MCF 10A (cell line): Measurements from ENCODE around the genes ICE1 and SEMA5A.

DNA sequence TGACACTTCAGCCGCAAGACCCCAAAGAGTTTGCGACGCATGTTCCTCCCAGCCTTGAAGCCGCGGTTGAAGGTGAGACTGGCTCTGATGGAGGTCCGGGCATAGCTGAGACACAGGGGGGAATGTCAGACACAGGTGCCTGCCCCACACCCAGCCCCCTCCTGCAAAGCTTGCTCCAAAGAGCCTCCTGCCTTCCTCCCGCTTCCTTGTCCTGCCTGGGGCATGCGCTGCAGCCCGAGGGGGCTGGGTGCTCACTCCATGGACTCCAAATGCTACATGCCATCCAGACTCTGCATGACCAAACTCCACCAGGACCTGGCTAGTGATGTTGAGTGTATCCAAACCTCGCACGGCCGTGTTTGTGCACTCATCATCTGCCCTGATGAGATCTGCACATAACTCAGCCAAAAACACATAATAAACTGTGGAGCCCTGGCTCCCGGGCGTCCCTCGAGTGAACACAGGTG lies 34.3 kb downstream of the TERT start:
- PRO-cap = no peak
- RRBS = no CpG with 5 or more reads among the region's 15 CpGs

- PRO-cap = no peak
- RRBS = no CpG with 5 or more reads among the region's 33 CpGs
These were observed 32.1 kb upstream of the SLC6A3 start for GRCh38 chr5:1477070-1477983.

GRCh38 chr5:1488665-1489356 lies 34.9 kb downstream of the LPCAT1 start:
- PRO-cap = no peak
- RRBS = no CpG with 5 or more reads among the region's 13 CpGs

DNA sequence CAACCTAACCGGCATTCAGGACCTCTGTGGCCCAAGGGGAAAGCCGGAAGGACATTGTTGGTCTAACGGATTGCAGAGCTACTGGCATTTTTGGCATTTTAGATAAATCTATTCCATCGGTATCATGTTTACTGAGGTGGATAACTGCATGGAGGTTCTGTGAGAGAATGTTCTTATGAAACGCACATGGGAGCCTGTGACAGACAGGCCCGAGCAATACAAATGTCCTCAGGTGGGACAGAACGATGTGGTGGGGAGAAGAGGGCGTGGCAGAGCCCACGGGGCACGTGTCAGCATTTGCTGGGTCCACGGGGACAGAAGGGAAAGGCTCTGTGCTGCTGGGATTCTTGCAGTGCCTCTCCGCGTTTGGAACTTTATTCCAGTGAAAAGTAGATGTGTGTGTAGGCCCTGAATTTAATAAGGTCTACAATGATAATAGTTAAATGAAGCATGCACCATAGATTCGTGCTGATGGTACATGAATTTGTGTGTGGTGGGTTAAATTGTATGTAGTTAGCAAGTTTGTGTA lies 12.6 kb downstream of the NDUFS6 start:
- PRO-cap = no peak
- RRBS = no CpG with 5 or more reads among the region's 14 CpGs

GRCh38 chr5:1886676-1887884 lies 4.4 kb upstream of the IRX4 start:
- PRO-cap = bidirectional peak, plus-strand start at chr5:1886758, minus-strand start at chr5:1886596; bidirectional peak, plus-strand start at chr5:1887087, minus-strand start at chr5:1886945; bidirectional peak, plus-strand start at chr5:1887417, minus-strand start at chr5:1887357; bidirectional peak, plus-strand start at chr5:1887781, minus-strand start at chr5:1887546
- RRBS = 2% methylated on average over 72 of the region's 132 CpGs

- PRO-cap = no peak
- RRBS = no CpG with 5 or more reads among the region's 2 CpGs
These were observed 363.1 kb downstream of the IRX2 start for GRCh38 chr5:2388407-2388804.

- PRO-cap = no peak
- RRBS = 73% methylated on average over 3 of the region's 21 CpGs
These were observed 353.0 kb upstream of the IRX2 start for GRCh38 chr5:3104347-3105038.

DNA sequence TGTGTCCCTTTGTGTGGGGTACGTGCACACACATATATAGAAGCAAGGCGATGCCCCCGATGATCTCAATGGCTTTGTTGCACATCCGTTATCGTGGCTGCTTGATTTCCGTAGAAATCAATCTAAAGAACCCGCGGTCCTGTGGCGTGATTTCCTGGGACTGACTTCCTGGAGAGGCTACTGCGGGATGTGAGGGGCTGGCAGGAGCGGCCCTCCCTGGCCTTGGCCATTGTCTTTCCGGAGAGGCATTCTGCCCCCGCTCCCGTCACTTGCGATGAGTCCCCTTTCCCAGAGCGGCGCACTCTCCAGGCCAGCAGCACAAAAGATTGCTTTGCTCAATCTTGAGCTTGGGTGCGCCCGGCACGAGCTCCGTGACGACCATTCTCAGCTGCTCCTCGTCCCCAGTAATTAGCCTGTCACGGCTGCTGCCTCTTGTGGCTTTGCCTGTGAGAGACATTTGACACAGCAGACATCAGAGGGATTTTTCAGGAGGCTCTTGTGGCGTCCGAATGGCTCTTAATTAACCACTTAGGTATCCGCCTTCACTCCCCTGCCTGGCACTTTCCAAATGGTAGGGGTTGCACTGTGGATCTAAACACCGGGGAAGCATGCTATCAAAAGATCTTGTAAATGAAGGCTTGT lies 398.0 kb upstream of the IRX1 start:
- PRO-cap = no peak
- RRBS = no CpG with 5 or more reads among the region's 28 CpGs

- PRO-cap = bidirectional peak, plus-strand start at chr5:5422682, minus-strand start at chr5:5422264
- RRBS = under 1% methylated on average over 28 of the region's 77 CpGs
These were observed at the start of gene ICE1 for GRCh38 chr5:5422513-5423288. ICE1 (plus strand) TSS chr5:5422677.

GRCh38 chr5:5834947-5835429 lies 412.5 kb downstream of the ICE1 start:
- PRO-cap = no peak
- RRBS = no CpG with 5 or more reads among the region's 5 CpGs

- PRO-cap = no peak
- RRBS = no CpG with 5 or more reads among the region's 7 CpGs
These were observed 43.6 kb downstream of the UBE2QL1 start for GRCh38 chr5:6492179-6492808.

GRCh38 chr5:6582918-6584078 lies 49.5 kb downstream of the NSUN2 start:
- PRO-cap = no peak
- RRBS = 69% methylated on average over 27 of the region's 101 CpGs

DNA sequence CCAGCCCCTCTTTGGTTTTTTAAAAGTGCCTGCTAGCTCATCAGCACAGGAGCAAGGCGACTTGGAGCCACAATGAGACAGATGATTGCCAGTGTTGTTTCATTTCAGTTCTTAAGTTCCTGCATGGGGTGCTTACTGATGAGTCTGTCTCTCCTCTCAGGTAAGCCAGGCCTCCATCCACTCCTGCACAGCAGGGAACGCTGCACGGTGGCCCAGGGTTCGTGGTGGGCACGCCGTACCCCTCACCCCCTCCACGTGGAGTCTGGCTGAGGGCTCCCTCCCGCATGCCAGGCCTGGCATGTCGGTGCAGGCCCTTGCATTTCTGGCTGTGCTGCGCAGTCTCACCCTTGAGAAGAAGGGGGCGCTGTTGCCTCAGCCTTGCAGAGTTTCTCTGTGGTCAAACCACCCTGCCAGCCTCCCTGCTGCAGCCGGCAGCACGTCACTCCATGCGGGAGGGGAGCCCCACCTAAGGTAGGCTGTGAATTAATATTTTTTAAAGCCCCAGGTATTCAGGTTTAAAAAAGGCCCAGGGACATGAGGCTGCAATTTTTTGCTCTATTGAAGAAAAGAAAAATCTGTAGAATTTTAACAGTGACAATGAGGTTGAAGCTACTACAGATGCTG lies 52.4 kb downstream of the TENT4A start:
- PRO-cap = bidirectional peak, plus-strand start at position 347 of the sequence, minus-strand start at position 300 of the sequence
- RRBS = no CpG with 5 or more reads among the region's 14 CpGs

- PRO-cap = no peak
- RRBS = no CpG with 5 or more reads among the region's 13 CpGs
These were observed 225.1 kb upstream of the ADCY2 start for GRCh38 chr5:7170885-7171252.

GRCh38 chr5:7250495-7251120 lies 145.3 kb upstream of the ADCY2 start:
- PRO-cap = no peak
- RRBS = no CpG with 5 or more reads among the region's 3 CpGs

- PRO-cap = unidirectional peak, plus-strand start at chr5:8242352
- RRBS = no CpG with 5 or more reads among the region's 1 CpG
These were observed 373.2 kb downstream of the MTRR start for GRCh38 chr5:8242132-8242651.

DNA sequence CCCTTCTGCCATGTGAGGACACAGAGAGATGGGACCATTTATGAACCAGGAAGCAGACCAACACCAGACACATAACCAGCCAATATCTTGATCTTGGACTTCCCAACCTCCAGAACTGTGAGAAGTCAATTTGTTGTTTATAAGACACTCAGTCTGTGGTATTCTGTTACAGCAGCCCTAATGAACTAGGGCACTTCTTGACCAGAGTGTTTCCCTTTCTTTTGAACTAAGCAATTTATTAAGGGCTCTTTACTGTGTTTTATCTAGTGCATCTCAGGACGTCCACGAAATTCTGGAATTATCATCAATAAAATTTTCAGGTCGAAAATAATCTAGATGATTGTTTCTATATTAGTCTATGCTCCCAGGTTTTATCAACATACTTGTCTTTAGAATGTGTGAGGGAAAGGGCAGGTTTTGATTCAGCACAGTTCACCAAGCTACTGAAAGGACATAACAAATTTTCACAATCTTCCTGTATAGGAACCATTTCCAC lies 761.7 kb downstream of the SEMA5A start:
- PRO-cap = no peak
- RRBS = no CpG with 5 or more reads among the region's 3 CpGs

GRCh38 chr5:9265275-9266351 lies 280.3 kb downstream of the SEMA5A start:
- PRO-cap = bidirectional peak, plus-strand start at chr5:9265580, minus-strand start at chr5:9265549
- RRBS = no CpG with 5 or more reads among the region's 17 CpGs

GRCh38 chr5:9542862-9543747 lies 2.8 kb downstream of the SEMA5A start:
- PRO-cap = no peak
- RRBS = no CpG with 5 or more reads among the region's 13 CpGs

GRCh38 chr5:9545923-9547058 lies at the start of gene SEMA5A:
SEMA5A (minus strand) TSS chr5:9546075.
- PRO-cap = bidirectional peak, plus-strand start at chr5:9546361, minus-strand start at chr5:9546075; bidirectional peak, plus-strand start at chr5:9546452, minus-strand start at chr5:9546413
- RRBS = 48% methylated on average over 16 of the region's 95 CpGs